ENCODE measurements around a stretch of chr14.

- PRO-cap, result no peak
- RRBS, result no CpG with 5 or more reads among the region's 8 CpGs
Observed at GRCh38 chr14:97771460-97772207, 974.5 kb downstream of the VRK1 start.

GRCh38 chr14:98138089-98138699 lies 1133.8 kb downstream of the BCL11B start:
- PRO-cap, result no peak
- RRBS, result no CpG with 5 or more reads among the region's 9 CpGs

GRCh38 chr14:98957001-98958011 lies 314.7 kb downstream of the BCL11B start:
- PRO-cap, result bidirectional peak, plus-strand start at chr14:98957816, minus-strand start at chr14:98957655
- RRBS, result no CpG with 5 or more reads among the region's 20 CpGs

DNA sequence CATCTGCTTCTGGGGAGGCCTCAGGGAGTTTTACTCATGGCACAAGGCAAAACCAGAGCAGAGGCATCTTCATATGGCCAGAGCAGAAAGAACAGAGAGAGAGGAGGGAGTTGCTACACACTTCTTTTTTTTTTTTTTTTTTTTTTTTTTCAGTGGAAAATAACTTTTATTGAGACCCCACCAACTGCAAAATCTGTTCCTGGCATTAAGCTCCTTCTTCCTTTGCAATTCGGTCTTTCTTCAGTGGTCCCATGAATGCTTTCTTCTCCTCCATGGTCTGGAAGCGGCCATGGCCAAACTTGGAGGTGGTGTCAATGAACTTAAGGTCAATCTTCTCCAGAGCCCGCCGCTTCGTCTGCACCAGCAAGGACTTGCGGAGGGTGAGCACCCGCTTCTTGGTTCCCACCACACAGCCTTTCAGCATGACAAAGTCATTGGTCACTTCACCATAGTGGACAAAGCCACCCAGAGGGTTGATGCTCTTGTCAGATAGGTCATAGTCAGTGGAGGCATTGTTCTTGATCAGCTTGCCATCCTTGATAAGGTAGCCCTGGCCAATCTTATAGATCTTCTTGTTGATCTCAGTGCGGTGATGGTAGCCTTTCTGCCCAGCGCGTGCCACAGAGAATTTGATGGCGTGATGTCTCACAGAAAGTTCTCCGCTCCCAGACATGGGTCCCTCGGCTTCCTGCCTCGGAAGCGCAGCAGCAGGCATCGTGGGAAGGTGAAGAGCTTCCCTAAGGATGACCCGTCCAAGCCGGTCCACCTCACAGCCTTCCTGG lies 299.1 kb downstream of the BCL11B start:
- PRO-cap, result no peak
- RRBS, result no CpG with 5 or more reads among the region's 18 CpGs

DNA sequence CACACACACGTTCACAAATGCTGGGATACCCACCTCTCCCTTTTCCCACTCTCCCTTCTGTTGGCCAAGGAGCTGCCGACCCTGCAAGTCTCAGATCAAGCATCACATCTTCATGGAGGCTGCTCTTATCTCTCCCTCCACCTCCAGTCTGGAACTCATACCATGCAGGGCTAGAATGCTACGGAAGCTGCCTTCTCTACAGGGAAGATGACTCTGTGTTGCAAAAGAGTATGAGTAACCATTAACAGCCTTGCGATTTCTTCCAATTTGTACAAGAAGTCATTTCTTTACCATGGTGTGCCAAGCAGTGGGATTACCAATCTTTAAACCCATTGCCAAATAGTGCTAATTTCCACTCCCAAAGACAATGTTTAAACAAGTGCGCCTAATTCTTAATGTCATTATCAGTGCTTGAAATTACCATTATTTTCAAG lies 196.0 kb downstream of the BCL11B start:
- PRO-cap, result no peak
- RRBS, result no CpG with 5 or more reads among the region's 5 CpGs

- PRO-cap, result no peak
- RRBS, result no CpG with 5 or more reads among the region's 17 CpGs
Observed at GRCh38 chr14:99195638-99196410, 76.2 kb downstream of the BCL11B start.

GRCh38 chr14:99246654-99247195 lies 25.3 kb downstream of the BCL11B start:
- PRO-cap, result no peak
- RRBS, result no CpG with 5 or more reads among the region's 29 CpGs

DNA sequence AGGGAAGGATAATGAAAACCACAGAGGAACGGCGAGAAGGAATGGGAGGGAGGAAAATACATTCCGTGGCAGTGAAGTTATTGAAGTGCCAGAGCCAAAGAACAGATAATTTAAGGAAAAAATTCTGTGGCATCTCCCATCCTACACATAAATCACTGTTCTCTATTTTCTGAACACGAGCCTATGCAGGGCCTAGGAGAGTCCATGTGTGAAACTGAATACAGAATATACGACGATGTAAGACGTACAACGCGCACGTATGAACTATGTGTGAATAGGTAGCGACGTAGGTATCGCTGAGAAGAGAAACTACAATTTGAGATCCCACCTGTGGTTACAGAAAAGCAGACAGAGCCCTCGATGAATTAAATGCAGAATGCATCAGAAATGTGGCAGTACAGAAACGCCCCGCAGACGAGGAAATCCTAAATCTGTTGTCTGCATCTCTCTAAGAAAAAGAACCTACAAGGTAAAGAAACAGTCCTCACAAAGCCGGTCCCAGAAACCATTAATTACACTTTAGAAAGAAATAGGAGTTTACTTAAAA lies 12.7 kb downstream of the BCL11B start:
- PRO-cap, result no peak
- RRBS, result no CpG with 5 or more reads among the region's 18 CpGs

DNA sequence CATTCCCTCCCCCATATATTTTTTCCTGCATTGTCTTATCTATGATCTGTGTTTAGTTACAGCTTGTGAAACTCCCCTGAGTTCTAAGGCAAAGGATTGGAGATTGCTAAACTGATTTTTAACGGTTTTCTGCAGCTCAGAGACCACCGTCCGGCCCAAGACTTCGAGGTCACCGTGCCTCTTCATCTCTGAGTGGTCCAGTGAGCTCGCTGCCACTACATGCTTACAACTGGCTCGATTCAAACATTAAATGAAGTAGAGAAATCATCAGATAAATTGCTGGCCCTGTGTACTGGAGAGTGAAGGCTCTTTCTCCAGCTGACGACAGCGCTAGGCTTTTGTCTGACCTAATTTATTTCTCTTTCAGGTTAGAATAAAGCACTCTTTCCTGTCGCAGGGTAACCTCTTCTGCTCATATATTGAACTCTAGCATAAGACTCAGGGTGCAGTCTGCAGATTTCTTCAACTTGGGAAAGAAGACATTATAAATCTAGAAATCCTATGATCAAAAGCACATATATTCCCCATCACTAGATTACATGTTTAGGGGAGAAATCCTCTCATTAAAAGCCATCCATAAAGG lies 6.4 kb downstream of the BCL11B start:
- PRO-cap, result no peak
- RRBS, result no CpG with 5 or more reads among the region's 10 CpGs

DNA sequence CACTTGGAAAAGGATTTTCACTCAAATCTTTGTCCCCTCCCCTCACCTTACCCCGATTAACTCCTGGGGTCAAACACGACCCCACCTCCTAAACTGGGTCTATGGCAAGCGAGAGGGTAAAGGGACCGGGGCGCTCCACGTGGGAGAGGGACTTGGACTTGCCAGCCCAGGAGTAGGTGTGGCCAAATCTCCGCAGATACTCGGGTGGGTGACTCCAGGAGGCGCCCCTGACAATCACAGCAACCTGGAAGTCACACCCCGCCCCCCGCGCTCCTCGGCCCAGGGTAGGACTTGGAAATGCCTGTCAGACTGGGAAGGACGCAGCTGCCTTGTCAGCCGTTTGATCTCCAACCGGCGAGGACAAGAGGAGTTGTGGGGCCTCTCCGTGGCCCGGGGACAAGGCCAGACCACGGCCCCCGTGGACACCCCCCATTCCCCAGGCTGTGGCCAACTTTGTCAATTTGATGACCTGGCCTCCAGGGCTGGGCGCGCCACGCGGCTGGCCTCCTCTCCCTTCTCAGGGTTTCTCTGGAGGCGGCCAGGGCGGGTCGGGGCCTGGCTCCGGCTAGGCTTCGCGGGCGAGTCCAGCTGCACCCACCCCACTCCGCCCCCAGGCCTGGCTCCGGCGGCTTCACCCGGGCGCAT lies 1.1 kb upstream of the BCL11B start:
- PRO-cap, result bidirectional peak, plus-strand start at position 290 of the sequence, minus-strand start at position 234 of the sequence; bidirectional peak, plus-strand start at position 520 of the sequence, minus-strand start at position 530 of the sequence
- RRBS, result 6% methylated on average over 9 of the region's 37 CpGs

DNA sequence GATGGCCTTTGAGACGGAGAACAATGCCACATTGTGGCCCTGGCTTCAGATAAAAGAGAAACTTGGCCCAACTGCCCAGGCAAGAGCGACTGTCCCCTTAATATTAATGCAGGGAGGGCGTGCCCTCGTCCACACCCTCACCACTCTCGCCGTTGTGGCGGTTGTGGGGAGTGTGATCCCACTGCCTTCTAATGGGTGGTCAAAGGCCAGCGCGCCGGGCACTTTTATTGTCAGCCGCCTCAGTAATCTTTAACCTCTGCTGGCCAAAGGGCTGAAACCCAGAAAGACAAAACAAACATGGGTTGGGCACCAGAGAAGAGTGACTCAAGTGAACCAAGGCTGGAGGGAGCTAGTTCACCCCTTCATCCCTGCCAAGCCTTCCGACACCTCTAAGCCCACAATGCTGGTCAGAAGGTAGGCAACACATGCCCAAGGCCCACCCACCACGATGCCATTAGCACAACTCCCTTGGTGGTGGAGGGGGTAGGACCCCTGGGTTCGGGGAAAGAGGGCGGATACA lies 44.4 kb upstream of the BCL11B start:
- PRO-cap, result no peak
- RRBS, result no CpG with 5 or more reads among the region's 15 CpGs

- PRO-cap, result no peak
- RRBS, result no CpG with 5 or more reads among the region's 11 CpGs
Observed at GRCh38 chr14:99475174-99476130, 5.2 kb downstream of the SETD3 start.

GRCh38 chr14:99554901-99555442 lies 49.0 kb downstream of the CCDC85C start:
- PRO-cap, result no peak
- RRBS, result 60% methylated on average over 1 of the region's 8 CpGs

DNA sequence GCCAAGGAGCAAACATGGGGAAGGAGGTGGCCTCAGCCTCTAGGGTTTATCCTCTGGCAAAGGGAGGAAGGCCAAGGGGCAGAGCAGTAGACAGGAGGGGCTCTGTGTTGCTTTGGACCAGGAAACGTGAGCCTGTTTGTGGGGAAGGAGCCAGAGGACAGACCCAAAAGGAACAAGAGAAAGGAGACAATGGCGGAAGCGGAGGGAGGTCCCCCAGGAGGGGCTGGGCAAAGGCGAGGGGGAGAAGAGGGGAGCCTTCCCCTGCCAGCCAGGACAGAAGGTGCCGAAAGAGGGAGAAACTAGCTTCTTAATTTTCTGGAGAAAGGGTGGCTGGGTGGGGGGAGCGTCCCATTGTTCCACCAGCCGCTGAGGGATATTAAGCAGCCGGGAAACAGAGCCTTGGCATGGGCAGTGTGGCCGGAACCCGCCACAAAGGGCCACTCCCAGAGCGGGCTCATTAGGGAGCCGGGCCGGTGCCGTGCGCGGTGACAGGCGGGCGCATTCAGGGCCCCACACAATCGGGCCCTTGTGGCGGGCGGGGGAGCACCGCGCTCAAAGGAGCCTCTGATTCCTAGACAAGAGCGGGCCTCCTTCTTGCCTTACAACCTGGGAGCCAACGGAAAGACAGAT lies 11.2 kb downstream of the CCDC85C start:
- PRO-cap, result no peak
- RRBS, result 95% methylated on average over 4 of the region's 25 CpGs

- PRO-cap, result bidirectional peak, plus-strand start at chr14:99605425, minus-strand start at chr14:99605359
- RRBS, result 0% methylated on average over 2 of the region's 50 CpGs
Observed at GRCh38 chr14:99605230-99606121, 1.5 kb upstream of the CCDC85C start.

DNA sequence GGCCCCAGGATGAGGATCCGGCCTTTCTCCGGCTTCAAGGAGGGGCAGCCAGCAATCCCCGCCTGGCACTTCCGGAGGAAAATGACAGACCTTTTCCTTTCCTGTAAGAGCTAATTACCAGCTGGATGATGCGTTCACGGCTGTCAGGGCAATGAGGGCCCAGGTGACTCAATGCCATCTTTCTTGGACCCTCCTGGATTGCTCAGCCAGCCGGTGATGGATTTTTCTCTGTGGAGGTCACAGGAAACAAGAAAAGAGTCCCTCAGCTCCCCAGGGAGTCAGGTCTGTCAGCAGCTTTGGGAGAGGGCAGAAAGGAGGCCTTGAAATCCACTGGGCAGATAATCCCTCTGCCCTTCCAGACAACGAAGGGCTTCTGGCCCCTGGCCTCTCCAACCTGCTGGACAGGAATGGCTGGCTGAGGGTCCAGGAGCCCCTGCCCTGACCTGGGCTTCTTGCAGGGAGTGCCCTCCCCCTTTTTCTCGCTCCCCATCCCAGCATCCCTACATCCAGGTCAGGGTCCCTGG lies 16.0 kb upstream of the CCDC85C start:
- PRO-cap, result no peak
- RRBS, result 71% methylated on average over 1 of the region's 9 CpGs

GRCh38 chr14:99671693-99672280 lies 12.3 kb upstream of the CYP46A1 start:
- PRO-cap, result no peak
- RRBS, result no CpG with 5 or more reads among the region's 9 CpGs

DNA sequence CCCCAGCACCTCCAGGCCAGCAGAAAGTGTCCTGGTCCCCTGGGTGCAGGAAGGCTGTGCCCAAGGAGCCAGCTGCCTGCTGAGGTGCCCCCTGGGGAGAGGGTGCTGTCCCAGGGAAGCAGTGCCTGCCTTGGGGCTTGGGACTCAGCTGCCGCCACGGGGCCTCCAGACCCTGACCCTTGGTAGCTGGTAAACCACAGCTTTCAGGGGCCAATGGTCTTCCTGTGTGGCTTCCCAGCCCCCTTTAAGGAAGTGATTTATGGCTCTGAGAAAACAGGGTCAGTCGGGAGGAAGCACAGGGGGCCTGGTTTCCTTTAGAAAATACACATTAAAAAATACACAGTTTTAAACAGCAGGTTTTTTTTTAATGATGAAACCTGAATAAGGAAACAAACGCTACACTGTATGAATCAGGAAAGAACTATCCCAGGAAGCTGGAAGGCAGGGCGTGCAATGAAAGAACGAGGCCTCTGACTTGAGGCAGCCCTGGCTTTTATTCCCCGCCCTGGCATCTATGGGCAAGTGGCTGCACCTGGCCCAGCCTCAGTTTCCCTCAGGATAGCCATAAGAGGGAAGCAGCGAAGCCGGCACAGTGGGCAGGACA lies 40.6 kb upstream of the EML1 start:
- PRO-cap, result bidirectional peak, plus-strand start at position 424 of the sequence, minus-strand start at position 425 of the sequence
- RRBS, result no CpG with 5 or more reads among the region's 9 CpGs

GRCh38 chr14:99809325-99810330 lies 16.4 kb downstream of the EML1 start:
- PRO-cap, result no peak
- RRBS, result no CpG with 5 or more reads among the region's 21 CpGs

- PRO-cap, result no peak
- RRBS, result no CpG with 5 or more reads among the region's 9 CpGs
Observed at GRCh38 chr14:99908793-99909488, 115.7 kb downstream of the EML1 start.